Monocyte (primary cell): ENCODE results near the gene TMED10.

DNA sequence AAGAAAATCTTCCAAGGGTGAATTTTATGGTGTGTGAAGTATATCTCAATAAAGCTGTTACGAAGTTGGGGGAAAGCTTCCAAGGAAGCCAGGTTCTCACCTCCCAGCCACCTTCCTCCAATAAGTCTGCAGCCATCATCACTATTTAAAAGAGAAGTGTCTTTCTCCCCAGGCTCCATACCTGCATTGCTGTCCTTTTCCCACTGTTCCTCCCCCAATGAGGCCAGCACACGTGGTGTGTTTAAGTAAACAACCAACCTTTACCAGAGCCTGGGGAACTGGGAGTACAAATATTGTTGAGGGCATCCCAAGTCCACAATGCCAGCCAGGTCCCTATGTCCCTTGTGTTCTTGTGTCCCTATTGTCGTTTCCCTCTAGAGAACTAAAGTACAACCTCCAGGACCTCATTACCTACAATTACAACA, 3.3 kb upstream of the MIDEAS start:
- PRO-cap, 2 experiments, result no peak in any of the 2 experiments

DNA sequence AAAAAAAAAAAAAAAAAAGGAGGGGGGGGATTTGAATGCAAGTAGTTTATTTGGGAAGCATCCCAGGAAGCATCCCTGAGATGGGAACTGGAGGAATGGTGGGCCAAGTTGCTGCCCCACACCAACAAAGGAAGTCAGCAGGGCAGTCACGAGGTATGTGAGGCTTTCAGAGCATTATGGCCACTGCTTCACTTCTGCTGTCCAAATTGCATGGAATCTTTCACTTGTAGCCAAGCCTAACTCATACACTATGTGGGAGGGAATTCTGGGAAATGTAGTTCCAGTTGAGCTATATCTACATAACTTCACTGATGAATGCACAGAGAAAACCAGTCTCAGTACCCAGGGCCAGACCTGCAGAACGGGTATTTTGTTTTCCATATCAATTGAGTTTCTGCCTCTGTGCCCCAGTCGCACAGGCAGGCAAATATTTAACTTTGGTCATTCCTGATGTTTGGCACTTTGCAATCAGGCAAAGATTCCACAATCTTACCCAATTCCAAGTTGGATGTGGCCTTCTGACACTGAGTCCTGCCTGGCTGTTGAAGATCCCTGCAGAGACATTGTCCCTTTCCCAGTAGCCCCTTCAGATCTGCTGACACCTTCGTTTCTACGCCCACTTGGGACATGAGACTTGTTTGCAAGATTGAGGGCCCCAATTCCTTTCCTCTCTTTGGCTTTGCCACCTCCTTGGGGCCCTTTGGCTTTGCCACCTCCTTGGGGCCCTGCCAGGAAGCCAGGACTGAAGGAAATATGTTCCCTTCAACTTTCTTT, 14.9 kb upstream of the PTGR2 start:
- PRO-cap, 2 experiments, result no peak in any of the 2 experiments

GRCh38 chr14:73887104-73887527, 457 bp downstream of the ZNF410 start:
- PRO-cap, 2 experiments, result peak in 1 of 2 experiments; most common plus-strand start chr14:73887260 (in 1)

GRCh38 chr14:74400977-74401804, 24.8 kb downstream of the SYNDIG1L start:
- PRO-cap, 2 experiments, result no peak in any of the 2 experiments

DNA sequence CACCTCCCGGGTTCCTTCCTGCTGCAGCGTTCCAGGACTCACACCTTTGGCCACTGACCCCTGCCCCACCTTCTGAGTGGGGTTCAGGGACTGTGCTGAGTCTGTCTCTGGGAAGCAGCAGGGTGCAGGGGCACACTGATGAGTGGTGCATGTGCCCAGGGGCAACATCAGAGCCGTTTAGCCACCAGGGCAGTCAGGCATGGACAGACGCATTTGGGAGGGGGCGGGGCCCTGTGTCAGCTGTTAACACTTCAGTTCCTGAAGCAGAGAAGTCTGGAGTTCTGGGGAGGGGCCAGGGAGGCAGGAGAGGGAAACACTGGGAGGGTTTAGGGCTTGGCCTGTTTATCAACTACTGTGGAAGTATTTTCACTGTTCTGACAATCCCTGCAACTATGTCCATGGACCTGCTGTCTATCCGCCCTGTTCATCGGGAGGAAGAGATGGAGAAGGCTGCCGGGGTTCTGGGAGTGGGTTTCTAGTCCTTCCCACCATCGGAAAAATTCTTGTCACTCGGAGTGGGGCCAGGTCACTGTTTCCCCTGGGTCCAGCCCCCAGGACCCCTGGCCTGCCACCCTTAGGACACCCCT, 24.0 kb downstream of the SYNDIG1L start:
- PRO-cap, 2 experiments, result no peak in any of the 2 experiments

DNA sequence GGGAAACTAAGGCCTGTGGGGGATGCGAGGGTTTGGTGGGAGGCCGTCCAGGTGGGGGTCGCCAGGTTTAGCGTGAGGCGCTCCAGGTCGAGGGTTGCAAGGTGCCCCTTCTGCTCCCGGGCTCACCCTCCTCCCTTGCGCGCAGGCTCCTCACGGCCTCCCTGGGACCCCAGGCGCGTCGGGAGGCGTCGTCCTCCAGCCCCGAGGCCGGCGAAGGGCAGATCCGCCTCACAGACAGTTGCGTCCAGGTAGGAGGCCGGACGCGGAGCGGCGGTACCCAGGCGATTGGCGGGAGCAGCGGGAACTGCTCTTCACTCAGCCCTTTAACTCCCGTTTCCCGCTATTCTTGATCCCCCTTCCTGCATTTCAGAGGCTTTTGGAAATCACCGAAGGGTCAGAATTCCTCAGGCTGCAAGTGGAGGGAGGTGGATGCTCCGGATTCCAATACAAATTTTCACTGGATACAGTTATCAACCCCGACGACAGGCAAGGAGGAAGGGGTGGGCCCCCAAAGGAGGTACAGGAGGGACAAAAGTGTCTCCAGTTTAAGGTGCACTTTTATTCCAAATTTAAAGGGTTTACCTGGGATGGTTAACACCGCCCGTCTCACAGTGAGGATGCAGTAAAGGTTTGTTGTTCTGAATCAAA, 464 bp downstream of the ISCA2 start:
- PRO-cap, 2 experiments, result no peak in any of the 2 experiments

DNA sequence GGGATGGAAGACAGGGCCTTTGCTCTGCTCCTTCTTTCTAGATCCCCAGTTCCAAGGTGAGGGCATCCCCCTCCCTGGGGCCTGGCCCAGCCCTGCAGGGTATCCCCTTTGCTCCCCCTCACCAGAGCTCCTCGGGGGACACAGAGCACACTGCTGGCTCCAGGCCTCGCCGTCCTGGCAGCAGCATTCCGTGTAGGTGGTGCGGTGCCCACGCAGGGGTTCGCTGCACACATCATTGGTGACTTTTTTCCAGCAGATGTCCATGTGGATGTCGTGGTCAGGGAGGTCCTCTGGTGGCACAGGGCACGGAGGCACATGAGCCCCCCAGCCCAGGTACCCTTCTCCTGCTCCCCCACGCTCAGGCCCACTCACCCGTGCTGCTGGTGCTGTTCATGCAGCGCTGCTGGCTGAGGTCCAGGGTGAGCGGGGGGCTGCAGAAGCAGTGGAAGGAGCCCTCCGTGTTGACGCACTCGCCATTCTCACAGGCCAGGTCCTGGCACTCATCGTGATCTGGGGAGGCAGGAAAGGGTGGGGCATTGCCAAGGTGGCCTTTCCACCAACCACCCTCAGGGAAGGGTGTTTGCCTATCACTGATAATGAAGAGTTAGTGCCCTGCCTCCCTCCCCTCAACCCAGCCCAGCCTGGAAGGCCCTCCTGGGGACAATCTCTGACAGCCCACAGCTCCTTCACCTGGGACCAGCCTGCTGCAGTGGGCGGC, 9.7 kb downstream of the ISCA2 start:
- PRO-cap, 2 experiments, result no peak in any of the 2 experiments

- PRO-cap, 2 experiments, result peak in 2 of 2 experiments; most common plus-strand start chr14:74619985 (in 2); most common minus-strand start chr14:74619774 (in 1)
Observed at GRCh38 chr14:74619706-74620419, 7.8 kb upstream of the LTBP2 start.

- PRO-cap, 2 experiments, result no peak in any of the 2 experiments
Observed at GRCh38 chr14:74655476-74655687, 43.3 kb upstream of the LTBP2 start.

DNA sequence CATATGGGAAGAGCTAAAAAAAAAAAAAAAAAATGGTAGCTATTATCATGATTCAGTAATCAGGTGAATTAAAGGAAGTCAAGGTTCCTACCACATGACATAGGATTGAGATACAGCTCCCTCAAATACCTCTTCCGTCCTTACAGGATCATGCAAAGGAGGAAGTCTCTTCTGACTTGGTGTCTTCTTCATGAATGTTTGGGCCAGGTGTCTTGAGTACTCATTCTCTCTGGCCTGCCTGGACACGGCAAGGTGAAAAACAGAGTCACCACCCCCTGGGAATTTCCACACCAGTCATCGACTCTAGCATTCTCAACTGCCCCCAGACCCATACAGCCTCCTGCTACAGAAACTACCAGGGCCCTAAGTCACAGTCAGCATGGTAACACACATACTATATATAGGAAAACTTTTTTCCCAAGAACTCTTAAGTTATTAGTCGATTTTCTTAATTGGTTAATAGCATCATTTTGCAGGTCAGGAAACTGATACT, 44.9 kb upstream of the LTBP2 start:
- PRO-cap, 2 experiments, result peak in 1 of 2 experiments; most common minus-strand start position 299 of the sequence (in 1)

DNA sequence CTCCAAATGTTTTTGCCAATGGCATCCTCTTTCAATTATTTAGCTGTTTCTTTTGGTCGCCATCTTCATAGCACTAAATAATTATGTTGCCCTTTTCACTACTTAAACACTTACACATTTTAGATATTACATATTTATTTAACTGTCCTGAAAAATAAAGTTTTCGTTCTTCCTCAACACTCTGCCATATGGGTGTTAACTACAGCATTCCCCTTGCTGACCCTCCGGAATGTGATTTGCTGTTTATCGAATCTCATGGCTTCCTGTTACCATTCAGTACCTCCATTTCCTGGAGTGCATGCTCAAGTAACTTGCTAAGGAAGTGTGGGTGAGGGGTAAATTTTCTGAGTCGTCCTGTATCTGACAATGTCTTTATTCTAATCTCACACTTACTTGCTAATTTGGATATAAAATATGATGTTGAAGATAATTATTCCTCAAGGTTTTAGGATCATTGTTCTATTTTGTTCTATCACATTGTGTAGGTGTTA, 29.5 kb downstream of the YLPM1 start:
- PRO-cap, 2 experiments, result no peak in any of the 2 experiments

DNA sequence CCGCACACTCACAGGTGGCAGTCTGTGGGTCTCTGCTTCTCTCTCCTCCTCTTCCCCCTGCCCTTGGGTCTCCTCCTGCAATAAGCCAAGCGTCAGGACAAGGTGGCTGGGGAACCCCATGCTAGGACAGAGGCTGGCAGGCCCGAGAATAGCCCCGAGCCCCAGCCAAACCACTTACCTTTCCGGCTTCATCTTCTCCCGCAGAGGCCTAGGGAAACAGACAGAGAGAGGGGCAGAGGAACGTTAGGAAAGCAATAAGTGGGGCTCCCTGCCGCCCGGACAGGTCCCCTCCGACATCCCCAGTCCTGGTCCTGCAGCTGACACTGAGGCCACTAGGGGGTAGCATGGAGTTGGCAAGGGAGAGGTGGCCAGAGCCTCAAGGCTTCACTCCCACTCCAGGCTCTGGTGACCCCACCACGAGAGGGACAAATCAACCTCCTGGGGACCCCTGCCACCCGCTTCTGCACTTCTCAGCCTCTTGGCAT, 9.2 kb downstream of the PGF start:
- PRO-cap, 2 experiments, result no peak in any of the 2 experiments

- PRO-cap, 2 experiments, result peak in 2 of 2 experiments; most common plus-strand start chr14:75126773 (in 2); most common minus-strand start chr14:75126759 (in 2)
Observed at GRCh38 chr14:75126435-75126874, 393 bp downstream of the NEK9 start.

DNA sequence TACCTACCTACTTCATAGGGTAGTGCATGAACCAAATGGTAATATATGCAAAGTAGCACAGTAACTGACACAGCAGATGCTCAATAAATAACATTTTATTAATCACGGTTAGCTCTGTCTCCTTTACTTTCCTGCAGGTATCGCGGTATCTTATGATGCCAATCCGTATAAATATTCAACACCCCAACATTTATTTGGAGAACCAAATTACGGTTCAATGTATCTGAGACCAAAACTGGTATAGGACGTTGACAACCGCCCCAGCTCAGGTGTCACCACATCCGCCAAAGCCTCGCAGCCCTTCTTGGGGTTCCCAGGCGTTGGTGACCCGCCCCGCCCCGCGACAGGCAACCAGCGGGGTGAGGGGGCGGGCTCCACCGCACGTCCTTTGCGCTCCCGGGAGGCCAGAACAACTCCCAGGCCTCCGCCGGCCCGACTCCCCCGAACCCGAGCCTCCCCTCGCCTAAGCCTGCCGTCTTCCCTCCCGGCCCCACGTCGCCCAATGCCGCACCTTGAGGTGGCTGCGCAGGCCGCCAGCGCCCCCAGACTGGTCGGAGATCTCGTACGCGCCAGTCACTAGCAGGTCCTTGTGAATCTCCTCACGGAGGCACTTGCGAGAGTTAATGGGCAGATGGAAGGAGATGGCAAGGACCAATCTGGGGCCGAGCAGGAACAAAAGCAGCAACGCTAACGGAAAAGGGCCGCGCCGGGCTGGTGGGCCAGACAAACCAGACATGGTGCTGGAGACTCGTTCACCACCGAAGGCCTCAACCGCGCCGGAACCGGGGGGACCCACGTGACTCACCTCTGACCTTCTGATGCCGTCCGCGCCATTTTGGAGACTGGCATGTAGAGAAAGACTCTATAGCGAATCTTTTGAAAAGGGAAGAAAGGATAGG, at the start of gene TMED10:
TSS of gene TMED10 (minus strand) at position 769 of the 899 bp plus-strand sequence.
- PRO-cap, 2 experiments, result peak in 2 of 2 experiments; most common plus-strand start position 382 of the sequence (in 2); most common minus-strand start position 286 of the sequence (in 2)

- PRO-cap, 2 experiments, result no peak in any of the 2 experiments
Observed at GRCh38 chr14:75184015-75184404, 7.6 kb upstream of the TMED10 start.

DNA sequence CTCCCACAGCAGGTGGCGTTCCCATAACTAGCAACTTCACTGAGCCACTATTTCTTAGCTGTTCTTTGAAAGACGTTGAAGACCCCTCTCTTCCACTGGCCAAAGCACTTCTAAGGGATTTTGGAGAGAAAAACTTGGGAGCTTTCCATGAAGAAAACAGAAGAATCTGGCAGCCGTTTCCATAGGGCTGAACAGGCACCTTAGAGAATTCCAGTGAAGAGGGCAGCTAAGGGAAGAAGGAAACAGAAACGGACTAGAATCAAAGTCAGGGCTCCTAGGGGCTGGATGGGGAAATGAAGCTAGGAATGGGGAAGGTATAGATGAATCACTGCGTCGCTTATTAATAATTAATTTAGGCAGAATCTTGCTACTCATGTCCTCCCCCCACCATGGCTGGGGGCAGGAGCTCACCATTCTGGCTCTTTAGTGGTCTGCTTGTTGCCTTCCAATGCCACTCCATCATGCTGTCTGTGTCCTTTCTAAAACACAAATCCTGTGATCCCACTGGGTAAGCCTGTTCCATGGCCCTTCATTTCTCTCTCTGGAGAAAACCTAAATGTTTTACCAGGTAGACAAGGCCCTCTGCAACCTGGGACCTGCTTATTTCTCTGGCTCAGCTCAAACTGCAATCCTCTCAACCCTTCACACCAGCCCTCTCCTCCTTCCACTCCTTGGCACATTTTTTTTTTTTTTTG, 39.5 kb upstream of the FOS start:
- PRO-cap, 2 experiments, result no peak in any of the 2 experiments

GRCh38 chr14:75273305-75274009, 5.2 kb upstream of the FOS start:
- PRO-cap, 2 experiments, result no peak in any of the 2 experiments

- PRO-cap, 2 experiments, result peak in 2 of 2 experiments; most common plus-strand start chr14:75275140 (in 2); most common minus-strand start chr14:75274892 (in 1)
Observed at GRCh38 chr14:75274738-75275361, 3.8 kb upstream of the FOS start.

GRCh38 chr14:75297278-75297872, 18.7 kb downstream of the FOS start:
- PRO-cap, 2 experiments, result peak in 2 of 2 experiments; most common plus-strand start chr14:75297607 (in 2); most common minus-strand start chr14:75297348 (in 1)

- PRO-cap, 2 experiments, result peak in 2 of 2 experiments; most common plus-strand start chr14:75299263 (in 2)
Observed at GRCh38 chr14:75299128-75299377, 20.4 kb downstream of the FOS start.